Mammary microvascular endothelial cell (primary cell): ENCODE data around the gene HTR1F.

DNA sequence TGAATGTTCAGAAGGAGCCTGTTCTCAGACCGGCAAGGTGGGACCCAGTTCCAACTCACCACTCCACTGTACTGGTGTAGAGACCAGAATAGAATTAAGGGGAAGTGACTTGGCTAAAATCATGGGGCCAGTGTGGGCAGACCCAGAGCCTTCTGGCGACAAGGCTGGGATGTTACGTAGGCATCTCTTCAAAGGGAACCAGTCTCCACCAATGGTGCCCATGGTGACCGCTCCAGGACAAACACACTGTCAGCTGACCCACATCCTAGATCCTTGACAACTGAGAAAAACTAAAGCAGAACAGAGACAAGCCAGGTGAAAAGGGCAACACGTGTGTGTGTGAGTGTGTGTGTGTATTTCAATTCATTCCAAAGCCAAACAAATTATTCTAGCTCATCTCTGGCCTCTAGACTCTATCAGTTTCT lies 321.7 kb upstream of the FRG2C start:
- RAMPAGE, long total RNA = no peak

GRCh38 chr3:75423747-75424079 lies 240.4 kb upstream of the FRG2C start:
- RAMPAGE, long total RNA = no peak

- RAMPAGE, long total RNA = no peak
These were observed 8.0 kb downstream of the FRG2C start for GRCh38 chr3:75671641-75672988.

- RAMPAGE, long total RNA = no peak
These were observed 1056.3 kb downstream of the ROBO2 start for GRCh38 chr3:78096256-78096508.

DNA sequence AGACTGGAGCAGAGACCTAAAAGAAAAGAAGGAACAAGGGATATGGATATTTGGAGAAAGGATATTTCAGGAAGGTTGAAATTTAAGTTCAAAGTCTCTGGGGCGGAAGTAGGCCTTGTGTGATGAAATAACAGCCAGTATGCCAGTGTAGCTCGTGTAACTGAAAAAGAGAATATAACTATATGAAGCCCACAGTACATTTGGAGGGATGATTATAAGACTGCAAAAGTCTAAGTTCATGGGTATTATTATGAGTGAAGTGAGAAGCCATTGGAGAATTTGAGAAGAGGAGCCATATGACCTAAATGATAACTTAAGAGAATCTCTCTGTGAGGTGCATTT lies 766.6 kb downstream of the GBE1 start:
- RAMPAGE, long total RNA = no peak

GRCh38 chr3:81057359-81057558 lies 704.2 kb downstream of the GBE1 start:
- RAMPAGE, long total RNA = no peak

DNA sequence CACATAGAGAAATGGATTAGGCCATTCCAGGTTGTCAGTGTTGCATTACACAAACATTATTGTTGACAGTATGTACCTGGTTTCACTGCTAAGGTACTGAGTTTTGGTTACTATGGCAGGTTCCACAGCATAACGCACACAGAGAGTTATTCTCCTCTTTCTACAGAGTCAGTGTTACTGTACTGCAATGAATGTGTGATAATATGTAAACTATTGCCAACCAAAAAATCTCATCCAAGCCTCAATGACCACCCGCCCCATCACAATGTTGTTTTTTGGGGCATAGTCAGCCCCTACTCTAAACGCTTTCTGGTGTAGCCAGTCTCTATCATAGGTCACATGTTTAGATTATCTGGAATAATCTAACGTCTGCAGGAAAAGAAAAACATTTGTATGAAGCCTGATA lies 1331.6 kb upstream of the GBE1 start:
- RAMPAGE, long total RNA = no peak

DNA sequence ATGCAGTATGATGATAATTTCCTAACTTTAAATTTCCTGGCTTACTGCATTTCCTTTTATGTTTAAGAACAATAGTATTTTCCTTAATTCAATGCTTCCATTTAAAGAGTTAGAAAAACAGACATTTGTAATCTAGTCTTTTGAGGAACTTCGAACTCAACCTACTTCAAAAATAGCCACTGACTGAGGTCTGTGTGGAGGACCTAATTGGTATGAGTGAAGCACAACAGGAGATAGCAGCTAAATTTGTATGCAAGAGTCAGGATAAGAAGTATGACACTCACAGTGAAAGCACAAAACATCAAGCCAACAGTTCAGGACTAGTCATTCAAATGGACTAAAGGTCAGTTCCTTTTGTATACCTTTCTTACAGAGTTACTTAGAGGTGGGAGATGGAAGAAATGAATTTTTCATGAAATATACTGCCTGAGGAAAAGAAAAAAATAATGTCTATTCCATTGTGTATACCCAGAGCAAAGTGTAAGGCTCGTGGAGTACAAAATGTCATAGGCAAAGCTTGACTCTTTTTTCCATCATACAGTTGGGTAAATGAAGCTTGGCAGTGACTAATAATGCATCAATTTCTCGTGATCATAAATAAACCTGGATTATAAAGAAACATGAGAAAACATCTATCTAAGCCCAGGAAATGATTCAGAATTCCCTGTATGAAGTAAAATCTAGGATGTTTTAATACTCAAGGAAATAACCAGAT lies 1005.3 kb upstream of the CADM2 start:
- RAMPAGE, long total RNA = no peak

DNA sequence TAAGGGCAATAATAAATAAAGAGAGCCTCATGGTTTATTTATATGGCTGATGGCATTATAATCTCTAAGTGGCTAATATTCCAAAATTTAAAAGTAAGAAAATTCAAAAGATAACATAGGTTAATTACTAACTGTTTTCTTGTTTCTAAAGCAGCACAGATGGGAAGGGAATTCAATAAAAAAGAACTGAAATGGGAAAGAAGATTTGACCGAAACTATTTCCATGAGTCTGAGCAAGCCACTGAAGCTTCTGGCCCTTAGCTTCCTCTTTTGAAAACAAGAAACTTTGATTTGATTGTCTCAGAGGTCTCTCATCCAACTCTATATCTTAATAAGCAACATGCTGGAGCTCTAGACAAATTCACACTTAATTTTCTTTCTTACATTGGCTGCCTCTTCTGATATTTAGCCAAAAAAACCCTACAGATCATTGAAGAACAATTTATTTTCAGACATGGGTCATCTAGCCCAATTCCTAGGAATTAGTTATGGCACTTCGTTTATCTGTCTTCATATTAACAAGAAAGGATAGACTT lies 6.1 kb downstream of the VGLL3 start:
- RAMPAGE, long total RNA = no peak

DNA sequence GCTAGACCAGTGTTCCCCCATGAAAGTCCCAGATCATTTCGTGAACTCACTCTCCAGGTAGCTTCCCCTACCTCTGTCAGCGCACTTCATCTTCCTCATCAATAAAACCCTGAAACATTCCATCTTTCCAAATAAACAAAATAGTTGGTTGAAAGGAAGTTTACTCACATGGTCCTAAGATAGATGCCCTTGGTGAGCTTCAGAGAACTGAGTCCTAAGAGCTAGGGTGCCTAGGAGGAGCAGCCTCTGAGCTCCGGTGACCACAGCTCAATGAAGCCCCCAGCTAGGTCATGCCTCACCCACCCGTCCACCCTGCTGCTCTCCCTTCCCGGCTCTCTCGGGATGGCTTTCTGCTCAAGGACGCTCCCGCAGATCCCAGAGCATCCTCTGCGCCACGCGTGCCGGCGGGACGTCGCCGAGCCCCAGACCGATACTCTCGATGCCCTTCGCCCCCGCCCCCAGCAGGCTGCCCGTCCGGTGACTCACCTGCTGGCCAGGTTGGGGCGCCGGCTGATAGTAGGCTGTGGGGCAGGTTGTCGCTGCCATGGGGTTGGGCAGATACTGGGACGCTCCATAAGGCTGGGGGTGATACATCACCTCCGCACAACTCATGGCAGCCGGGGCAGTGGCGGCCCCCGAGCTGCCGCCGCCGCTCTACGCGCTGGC lies 684 bp downstream of the VGLL3 start:
- RAMPAGE, long total RNA = no peak

GRCh38 chr3:87792081-87793005 lies at the start of gene HTR1F:
Gene HTR1F, plus strand, starts transcription at chr3:87792706.
- RAMPAGE, long total RNA = no peak

DNA sequence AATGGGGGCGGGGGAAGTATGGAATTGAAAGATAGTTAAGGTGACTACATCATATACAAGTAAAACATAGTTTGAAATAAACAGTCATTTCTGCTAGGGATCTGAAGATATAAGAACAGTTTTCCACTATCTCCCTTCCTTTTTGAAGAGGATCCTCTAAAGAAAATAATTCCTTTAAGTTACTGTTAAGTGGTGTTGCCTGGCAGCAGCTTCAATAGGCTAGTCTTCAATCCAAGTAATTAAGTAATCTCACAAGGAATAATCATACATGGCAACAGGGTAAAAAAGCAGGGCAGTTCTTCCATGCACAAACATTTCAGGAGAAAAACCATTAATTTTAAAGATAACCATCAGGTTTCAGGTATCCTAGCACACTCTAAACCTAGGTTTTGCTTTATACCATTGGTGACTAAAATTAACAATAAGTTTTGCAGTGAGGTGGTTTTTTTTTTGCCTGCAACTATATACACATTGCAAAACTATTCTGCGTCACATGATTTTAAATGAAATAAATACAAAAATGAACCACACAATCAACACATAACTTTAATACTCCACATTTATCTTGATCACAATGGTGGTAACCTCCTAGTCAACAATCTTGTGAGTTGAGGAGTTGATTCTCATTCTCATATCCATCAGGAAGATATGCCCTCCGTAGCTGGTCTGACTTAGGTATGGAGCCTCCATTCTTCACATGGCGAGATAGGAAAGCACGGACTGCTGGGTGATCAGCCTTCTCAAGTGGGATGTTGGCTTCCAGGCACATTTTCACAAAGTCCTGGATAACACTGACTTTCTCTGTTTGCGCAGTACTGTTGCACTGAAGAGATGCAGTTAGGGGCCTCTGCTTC lies 3.7 kb downstream of the CGGBP1 start:
- RAMPAGE, long total RNA = no peak

DNA sequence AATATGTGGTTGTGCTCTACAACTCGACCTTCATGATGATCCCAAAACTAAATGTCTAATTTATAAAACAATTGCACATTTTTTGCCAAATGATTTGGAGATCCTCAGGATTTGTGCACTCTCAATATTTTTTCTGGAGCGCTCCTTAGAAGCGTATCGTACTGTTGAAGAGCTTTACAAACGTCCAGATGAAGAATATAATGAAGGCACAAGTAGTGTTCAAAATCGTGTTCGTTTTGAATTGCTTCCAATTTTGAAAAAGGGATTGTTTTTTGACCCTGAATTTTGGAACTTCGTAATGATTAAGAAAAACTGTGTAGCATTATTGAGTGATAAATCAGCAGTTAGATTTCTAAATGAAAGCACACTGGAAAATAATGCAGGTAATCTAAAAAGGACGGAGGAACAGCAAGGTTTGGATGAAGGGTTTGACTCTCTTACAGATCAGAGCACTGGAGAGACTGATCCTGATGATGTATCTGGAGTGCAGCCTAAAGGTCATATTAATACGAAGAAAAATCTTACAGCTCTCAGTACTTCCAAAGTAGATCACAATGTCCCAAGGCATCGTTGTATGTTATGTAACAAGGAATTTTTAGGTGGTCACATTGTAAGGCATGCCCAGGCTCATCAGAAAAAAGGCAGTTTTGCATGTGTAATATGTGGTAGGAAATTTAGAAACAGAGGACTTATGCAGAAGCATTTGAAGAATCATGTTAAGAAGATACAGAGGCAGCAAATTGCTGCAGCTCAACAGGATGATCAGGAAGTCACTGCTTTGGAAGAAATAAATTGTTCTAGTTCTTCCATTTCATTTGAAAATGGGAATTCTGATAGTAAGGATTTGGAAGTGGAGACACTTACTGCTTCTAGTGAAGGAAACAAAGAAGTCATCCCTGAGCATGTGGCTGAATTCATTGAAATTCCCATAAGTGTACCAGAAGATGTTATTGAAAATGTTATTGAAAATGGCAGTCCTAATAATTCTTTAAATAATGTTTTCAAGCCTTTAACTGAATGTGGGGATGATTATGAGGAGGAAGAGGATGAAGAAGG lies 10.7 kb upstream of the C3orf38 start:
- RAMPAGE, long total RNA = no peak

- RAMPAGE, long total RNA = no peak
These were observed 617 bp downstream of the C3orf38 start for GRCh38 chr3:88150451-88150700.

GRCh38 chr3:88189109-88189710 lies 39.5 kb downstream of the C3orf38 start:
- RAMPAGE, long total RNA = no peak

- RAMPAGE, long total RNA = no peak
These were observed 244.0 kb downstream of the EPHA3 start for GRCh38 chr3:89351498-89351830.

- RAMPAGE, long total RNA = no peak
These were observed 586.2 kb downstream of the EPHA3 start for GRCh38 chr3:89693703-89694022.

- RAMPAGE, long total RNA = no peak
These were observed 39.1 kb downstream of the PROS1 start for GRCh38 chr3:93934437-93935145.

DNA sequence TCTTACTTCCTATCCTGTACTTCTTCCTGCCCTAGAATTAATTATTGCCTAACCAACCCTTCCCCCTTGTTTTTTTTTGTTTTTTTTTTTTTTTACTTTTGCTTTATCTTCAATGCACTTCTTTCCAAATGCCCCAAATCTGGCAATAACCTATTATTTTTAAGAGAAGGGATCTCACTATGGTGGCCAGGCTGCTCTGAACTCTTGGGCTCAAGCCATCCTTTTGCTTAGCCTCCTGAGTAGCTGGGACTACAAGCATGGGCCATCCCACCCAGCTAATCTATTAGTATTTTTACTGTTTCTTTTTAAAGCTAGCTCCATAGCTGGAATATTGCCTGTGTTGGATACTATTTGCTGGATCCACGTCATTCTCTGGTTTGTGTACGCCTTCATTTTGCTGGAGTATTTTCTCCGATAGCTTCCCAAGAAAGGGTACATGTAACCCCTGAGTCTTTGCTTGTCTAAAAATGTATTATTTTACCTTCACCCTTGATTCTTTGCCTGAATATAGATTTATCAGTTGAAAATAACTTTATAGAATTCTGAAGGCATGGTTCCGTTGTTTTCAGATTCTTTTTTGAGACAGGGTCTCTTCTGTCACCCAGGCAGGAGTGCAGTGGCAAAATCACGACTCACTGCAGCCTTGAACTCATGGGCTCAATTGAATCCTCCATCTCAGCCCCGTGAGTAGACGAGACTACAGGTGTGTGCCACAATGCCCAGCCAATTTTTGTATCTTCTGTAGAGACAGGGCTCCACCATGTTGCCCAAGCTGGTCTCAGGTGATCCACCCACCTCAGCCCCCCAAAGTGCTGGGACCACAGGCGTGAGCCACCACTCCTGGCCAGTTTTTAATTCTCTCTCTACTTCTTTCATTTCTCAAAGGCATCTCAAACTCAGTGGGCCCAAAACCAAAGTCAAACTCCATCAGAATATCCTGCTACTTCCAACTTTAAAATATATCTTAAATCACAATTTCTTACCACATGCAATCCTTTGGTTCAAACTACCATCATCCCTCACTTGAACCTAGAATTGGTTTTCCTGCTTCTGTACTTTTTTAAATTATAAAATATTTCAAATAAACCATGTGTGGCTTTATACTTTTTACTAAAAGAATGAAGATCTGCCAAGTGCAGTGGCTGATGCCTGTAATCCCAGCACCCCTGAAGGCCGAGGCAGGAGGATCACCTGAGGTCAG lies 3.7 kb downstream of the DHFR2 start:
- RAMPAGE, long total RNA = no peak

- RAMPAGE, long total RNA = no peak
These were observed 585.4 kb downstream of the NSUN3 start for GRCh38 chr3:94648250-94648681.